Thoracic aorta endothelial cell (primary cell): ENCODE measurements around a stretch of chr10.

DNA sequence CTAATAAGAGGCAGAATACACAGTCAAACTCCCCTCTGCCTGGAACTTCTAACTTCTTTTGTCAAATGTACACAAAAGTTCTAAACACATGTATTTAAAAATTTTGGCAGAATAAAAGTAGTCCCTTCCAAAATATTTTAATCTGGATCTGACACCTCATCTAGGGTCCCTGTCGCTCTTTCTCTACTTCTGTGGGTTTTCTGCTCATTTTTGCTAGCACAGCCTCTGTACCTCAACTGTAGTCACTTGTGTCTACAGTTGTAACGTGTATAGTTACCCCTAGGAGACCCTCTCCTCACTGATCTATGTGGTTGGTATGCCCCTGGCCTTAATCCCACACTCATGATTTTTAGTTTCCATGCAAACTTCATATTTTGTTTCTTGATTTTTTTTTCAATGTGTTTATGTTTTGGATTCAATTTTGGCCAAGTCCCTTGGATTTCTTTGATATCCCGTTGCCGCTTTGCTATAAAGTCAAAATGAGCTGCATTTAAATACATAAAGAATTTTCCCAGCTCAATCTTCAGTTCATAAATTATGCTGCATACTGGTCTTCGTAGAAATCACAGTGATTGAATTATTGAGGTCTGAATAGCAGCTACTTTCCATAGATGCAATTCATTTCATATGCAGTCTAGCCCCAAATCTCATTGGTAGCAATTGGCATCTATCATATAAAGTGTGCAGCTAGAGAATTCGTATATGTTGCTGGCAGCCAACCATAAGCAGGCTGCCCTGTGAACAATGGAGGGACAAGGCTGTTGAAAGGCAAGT lies 4.0 kb downstream of the ANKRD1 start:
- CAGE, long polyA plus RNA: no peak

DNA sequence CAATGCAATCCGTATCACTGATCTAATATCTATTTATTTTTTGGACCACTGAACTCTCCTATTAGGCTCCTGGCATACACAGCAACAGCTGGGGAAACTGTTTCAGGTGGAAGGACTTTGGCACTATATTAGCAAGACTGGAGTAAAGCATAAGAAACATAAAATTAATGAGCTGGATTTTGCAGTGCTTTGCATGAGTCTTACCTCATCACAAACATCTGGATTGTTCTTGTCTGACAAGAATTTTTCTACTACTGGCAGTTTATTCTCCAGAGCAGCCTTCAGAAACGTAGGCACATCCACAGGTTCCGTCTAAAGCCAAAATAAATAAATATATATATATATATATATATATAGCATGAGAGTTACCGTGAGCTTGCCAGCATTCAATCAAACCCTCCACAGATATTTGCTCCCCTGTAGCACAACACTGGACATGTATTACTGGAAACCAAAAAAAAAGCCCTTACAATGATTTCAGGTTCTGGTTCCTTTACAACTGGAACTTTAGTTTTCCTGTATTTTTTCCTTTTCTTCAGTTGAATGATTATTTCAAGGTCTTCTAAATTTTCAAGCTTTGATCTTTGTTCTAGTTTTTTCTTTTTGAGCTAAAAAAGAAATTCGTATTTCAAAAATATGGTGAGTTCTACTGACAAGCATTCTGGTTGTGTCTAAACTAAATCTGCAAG lies 2.1 kb downstream of the ANKRD1 start:
- CAGE, long polyA plus RNA: no peak

DNA sequence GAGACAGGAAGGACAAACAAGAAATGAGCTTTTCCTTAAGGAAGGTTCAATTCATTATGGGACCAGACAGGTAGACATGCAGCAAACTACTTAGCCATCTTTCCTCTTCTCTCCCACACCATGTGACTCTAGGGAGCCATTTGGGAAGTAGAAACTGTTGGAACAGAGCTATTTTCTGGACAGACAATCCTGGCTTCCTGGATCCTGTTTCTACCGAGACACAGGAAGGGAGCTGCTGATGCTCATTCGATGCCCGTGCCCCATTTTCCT lies 46.0 kb upstream of the ANKRD1 start:
- CAGE, long polyA plus RNA: no peak

- CAGE, long polyA plus RNA: no peak
Observed at GRCh38 chr10:91006465-91006834, 85.6 kb upstream of the ANKRD1 start.

- CAGE, long polyA plus RNA: no peak
Observed at GRCh38 chr10:91017163-91017697, 96.3 kb upstream of the ANKRD1 start.

DNA sequence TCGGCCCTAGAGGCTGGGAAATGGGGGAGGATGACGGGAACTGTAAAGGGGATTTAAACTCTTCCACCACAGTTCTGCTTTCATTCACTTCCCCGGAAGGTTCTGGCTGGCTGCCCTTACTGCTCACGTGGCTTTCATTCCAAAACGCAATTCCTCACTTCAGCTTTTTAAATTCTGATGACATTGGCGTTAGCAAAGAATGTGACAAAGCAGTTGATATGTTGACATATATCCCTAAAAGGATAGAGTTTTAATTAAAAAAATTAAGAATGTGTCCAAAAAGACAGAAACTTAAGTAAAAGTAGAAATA lies 114.0 kb upstream of the ANKRD1 start:
- CAGE, long polyA plus RNA: no peak

- CAGE, long polyA plus RNA: no peak
Observed at GRCh38 chr10:91161722-91162534, 58.5 kb upstream of the PCGF5 start.

- CAGE, long polyA plus RNA: no peak
Observed at GRCh38 chr10:91246018-91246790, 25.7 kb downstream of the PCGF5 start.

DNA sequence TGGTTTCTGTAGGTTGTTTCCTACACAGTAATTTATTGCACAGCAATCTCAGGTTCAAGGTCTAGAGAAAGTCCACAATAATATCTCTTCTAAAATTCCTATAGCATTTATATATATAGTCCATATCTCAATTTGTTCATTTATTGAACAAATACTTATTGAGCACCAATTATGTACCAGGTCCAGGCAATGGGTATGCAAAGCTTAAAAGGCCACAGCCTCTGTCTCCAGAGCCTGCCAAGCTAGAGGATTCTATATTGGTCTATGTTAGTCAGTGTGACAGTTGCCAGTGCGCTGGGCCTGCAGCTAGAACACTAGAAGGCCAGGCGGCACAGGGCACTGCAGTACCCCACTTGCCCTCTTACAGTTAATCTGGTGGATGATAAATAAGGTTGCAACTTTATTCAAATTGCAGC lies 68.9 kb downstream of the PPP1R3C start:
- CAGE, long polyA plus RNA: no peak

GRCh38 chr10:91581825-91582688 lies 50.8 kb downstream of the PPP1R3C start:
- CAGE, long polyA plus RNA: no peak

DNA sequence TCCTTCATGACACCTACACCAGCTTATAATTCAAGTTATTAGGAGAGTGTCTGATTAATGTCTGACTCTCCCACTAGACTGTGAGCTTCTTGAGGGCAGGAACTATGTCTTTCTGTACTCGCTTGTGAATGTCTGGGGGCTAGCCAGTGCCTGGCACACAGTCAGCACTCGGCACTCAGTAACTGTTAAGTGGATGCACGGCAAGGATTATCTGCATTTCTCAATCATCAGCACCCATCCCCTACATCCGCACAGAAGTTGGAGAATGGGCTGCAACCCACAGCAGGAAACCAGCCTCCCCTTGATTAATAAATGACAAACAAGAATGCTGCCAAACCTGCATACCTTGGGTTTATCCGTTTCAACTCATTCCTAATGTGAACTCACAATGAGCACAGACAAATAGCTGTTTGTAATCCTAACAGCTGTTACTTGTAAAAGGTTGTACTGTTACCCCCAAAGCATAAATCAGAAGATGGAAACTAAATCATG lies 29.0 kb downstream of the PPP1R3C start:
- CAGE, long polyA plus RNA: no peak

- CAGE, long polyA plus RNA: no peak
Observed at GRCh38 chr10:91627892-91628448, 4.9 kb downstream of the PPP1R3C start.

DNA sequence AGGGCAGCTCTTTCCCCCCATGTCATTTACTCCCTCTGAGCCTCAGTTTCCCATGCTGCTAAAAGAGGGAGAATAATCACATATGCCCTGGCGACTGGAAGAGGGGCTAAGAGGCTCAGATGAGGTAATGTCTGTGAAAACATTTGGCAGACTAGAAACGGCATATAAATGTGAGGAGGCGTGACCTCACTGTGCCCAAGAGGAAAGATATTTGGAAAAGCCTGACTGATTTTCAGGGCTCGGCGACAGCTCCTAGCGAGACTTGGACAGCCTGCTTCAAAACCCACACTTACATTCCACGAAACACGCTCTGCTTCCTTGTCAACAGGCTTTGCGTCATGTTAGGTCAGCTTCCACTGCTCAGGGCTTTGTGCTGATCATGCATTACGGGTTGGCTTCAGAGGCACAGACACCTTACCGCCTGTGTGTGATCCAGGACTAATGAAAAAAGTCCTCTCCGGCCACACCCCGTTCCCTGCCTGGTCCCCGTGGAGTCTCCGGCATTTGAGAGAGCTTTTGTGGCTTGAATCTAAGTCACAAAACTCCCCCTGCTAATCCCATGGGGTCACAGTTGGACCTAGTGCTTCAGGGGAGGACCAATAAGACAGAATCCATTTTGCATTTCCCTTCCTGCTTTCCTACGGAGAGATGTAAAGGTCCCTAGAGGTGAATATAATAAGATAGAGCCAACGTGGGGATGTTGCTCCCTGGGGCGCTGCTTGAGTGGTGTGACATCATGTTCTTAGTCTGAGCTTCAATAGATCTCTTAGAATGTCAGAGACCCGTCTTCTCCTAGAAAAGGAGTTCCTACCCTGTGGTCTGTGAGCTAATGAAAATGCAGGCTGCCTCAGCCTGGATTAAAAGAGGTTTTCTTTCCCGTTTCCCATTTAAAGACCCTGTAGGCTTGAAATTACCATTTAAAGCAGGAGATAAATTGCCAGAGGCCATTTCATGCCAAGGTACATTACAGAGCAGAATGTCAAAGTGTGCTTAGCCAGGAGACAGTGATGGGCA lies 25.5 kb downstream of the FGFBP3 start:
- CAGE, long polyA plus RNA: no peak

- CAGE, long polyA plus RNA: no peak
Observed at GRCh38 chr10:91943593-91944110, 20.1 kb downstream of the BTAF1 start.

- CAGE, long polyA plus RNA: no peak
Observed at GRCh38 chr10:92032790-92033818, 109.5 kb downstream of the BTAF1 start.

DNA sequence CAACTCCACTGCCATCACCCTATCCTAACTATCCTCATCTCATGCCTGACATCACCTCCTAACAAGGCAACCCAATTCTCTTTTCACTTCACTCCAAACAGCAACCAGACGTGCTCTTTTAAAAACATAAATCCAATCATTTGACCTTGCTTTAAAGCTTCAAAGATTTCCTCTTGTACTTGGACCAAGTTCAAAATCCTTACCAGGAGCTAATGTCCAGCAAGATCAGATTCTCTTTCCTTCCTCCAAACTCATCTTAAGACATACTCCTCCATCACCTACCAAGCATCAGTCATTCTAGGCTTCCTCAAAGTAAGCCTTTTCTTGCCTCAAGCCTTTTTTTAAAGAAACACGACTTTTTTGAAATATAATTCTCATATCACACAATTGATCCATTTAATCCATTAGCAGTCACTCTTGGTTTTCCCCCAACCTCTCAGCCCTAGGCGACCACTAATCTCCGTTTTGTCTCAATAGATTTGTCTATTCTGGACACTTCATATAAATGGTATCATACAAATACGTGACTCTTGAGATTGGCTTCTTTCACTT lies 138.9 kb downstream of the CPEB3 start:
- CAGE, long polyA plus RNA: no peak

DNA sequence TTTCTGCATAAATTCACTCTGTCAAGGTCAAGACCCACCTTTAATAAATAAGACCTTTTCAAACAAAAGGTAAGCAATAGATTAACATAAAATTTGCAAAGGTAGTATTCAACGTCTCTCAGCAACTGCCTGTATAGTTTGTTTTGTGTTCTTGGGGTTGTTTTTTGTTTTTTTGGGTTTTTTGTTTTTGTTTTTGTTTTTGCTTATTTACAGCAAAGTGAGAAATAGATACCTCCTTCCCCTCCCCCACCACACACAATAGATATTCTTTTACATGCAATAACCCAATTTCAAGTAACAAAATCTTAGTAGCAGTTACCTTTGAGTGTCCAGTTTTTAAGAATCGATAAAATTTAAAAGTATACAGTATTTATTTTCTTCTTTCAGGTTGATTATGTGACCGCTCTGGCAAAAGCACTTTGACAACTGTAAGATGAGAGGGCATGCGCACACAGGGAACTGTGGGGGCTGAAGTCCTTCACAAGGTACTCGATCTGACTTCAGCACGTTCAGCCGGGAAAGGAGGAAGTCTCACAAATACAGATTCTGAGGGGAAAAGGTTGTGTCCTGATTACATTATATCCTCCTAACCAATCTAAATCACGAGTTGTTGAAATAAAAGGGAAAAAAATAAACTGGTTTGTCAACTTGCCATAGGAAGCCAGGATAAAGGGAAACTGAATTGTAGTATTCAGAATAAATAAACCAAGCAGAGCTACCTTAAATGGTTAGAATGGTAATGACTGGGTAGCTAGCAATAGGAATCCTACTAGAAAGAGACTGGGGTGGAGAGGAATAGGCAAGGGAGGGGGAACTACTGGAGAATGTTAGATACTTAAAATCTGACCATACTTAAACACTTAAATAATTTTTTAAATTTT lies 47.8 kb downstream of the CPEB3 start:
- CAGE, long polyA plus RNA: no peak

GRCh38 chr10:92290039-92290813 lies 652 bp downstream of the CPEB3 start:
- CAGE, long polyA plus RNA: no peak

GRCh38 chr10:92830438-92831399 lies 17.6 kb upstream of the EXOC6 start:
- CAGE, long polyA plus RNA: no peak

- CAGE, long polyA plus RNA: no peak
Observed at GRCh38 chr10:92848642-92849465, 534 bp downstream of the EXOC6 start.